Cardiac atrium fibroblast (primary cell): ENCODE measurements around a stretch of chr7.

DNA sequence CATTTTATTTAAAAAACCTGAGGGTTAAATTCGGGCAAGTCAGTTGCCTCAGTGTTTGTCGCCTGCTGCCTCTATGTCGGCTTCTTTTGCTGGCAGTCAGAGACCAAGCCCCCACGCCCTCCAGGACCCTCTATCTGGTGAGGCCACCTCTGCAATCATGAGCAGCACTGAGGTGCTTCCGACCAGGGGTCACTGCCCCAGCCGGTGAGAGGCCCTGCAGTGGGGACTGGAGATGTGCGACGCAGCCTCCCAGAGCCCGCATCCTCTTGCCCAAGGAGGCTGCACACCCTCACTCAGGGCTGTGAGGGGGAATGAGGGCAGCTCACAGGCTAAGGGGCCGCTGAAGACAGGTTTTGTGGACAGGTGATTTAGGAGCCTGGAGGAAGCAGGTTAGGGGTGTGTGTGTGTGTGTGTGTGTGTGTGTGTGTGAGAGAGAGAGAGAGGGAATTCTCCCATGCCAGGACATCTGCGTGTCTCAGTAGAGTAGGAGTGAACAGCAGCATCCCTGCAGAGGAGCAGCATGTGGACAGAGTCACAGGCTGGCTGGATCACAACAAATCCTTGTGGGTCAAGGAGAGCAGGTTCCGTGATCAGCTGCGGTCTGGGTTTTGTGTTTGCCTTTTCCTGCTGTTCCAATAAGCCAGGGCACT, 13.2 kb upstream of the ZNF273 start:
- RAMPAGE, long total RNA = no peak

- RAMPAGE, long total RNA = no peak
Measured at GRCh38 chr7:66125752-66127016, 11.5 kb downstream of the CRCP start.

DNA sequence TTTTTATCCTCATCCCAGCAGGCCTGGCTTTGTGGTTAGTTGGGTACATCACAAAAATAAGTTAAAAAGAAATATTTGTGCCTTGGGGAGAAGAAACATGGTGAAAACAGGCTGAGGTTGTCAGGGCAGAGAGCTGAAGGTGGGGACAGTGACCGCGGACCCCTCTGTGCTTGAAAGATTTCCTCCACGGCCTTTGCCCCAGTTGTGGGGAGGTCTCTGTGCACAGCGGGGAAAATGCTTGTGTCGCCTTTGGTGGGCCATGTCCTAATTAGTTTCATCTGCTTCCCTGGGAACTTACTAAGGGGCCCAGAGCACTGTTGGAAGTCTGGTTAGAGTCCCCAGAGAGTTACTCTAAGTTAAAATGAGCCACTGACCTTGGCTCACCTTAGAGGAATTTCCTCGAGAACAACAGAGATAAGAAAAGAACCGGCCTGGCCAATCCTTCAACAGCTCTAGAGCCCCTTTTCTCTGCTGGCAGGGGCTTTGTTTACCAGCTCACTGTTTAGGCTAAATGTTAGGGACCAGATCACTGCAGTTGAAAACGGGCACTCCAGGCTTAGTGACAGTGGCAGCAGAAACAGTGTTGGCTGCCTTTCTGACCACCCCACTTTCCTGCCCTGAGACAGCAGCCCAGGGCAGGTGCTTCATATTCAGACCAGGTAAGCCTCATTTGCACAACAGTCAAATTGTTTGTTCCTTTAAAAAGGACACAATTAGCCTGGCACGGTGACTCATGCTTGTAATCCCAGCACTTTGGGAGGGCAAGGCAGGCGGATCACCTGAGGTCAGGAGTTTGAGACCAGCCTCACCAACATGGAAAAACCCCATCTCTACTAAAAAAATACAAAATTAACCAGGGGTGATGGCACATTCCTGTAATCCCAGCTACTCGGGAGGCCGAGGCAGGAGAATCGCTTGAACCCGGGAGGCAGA, 38.1 kb downstream of the CRCP start:
- RAMPAGE, long total RNA = no peak

DNA sequence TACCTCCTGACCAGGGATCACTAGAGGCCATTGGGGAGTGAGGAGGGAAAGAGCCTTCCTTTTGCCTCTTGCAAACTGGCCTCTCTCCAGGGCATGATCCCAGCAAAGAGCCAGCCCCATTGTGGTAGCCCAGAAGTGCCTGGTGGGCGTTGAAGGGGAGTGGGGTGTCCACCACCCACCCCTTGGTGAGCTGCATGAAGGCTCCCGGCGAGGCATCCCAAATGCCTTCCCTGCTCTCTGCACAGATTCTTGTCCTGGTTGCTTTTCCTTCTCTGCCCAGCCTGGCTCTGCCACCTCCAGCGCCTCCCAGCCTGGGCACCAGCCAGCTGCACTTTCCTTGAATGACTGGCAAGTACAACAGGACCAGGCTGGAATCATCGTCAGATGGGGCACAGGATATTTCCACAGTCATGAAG, 15.0 kb upstream of the TPST1 start:
- RAMPAGE, long total RNA = no peak

DNA sequence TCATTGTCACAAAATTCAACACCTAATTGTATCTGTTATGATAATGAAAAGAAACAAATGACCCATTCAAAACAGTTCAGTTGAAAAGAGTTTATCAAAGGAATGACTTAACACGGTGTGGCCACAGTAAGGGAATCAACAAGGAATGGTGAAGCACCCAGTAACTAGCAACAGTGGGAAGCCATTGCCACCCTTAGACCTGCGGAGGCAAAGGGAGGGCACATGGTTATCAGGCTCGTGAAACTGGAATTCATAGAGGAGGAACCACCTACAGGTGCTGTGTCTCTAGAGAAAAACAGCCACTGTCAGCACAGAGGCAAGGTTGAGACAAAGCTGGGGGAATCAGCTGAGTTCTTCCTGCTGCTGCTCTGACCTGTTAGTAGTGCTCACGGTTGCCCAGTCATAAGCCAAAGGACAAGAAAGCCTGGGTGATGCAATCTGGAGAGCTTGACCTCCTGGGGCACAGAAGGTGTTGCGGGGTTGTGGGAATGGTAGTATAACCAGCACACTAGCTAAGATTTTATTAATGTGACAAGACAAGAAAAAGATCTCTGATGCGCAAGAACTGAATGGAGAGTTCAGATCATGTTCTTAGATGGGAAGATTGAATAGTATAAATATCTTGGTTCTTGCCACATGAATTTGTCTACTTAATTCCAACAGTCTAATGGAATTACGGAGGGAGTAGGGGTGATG, 110.1 kb downstream of the TPST1 start:
- RAMPAGE, long total RNA = no peak

GRCh38 chr7:66535619-66536573, 92.8 kb upstream of the KCTD7 start:
- RAMPAGE, long total RNA = no peak

GRCh38 chr7:66576562-66577049, 52.1 kb upstream of the KCTD7 start:
- RAMPAGE, long total RNA = no peak

DNA sequence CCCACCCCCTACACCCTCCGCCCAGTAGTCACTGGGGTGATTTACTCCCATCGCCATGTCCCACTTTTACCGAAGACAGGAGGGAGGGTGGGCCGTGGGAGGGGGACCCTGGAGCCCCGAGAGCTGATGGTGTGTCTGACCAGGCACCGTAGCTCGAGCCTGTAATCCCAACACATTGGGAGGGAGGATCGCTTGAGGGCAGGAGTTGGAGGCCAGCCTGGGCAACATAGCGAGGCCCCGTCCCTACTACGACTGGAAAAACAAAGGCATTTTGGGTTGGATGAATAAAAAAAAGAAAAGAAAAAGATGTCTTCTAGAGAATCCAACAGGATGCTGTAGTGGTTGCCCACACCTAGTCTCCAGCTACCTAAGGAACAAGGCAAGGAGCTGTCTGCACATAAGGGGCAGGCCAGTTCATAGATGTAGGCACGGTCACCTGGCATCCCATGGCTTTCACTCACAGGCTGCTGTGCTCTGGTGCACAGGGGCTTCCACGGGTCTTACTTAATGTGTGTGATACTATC, 807 bp downstream of the KCTD7 start:
- RAMPAGE, long total RNA = no peak

DNA sequence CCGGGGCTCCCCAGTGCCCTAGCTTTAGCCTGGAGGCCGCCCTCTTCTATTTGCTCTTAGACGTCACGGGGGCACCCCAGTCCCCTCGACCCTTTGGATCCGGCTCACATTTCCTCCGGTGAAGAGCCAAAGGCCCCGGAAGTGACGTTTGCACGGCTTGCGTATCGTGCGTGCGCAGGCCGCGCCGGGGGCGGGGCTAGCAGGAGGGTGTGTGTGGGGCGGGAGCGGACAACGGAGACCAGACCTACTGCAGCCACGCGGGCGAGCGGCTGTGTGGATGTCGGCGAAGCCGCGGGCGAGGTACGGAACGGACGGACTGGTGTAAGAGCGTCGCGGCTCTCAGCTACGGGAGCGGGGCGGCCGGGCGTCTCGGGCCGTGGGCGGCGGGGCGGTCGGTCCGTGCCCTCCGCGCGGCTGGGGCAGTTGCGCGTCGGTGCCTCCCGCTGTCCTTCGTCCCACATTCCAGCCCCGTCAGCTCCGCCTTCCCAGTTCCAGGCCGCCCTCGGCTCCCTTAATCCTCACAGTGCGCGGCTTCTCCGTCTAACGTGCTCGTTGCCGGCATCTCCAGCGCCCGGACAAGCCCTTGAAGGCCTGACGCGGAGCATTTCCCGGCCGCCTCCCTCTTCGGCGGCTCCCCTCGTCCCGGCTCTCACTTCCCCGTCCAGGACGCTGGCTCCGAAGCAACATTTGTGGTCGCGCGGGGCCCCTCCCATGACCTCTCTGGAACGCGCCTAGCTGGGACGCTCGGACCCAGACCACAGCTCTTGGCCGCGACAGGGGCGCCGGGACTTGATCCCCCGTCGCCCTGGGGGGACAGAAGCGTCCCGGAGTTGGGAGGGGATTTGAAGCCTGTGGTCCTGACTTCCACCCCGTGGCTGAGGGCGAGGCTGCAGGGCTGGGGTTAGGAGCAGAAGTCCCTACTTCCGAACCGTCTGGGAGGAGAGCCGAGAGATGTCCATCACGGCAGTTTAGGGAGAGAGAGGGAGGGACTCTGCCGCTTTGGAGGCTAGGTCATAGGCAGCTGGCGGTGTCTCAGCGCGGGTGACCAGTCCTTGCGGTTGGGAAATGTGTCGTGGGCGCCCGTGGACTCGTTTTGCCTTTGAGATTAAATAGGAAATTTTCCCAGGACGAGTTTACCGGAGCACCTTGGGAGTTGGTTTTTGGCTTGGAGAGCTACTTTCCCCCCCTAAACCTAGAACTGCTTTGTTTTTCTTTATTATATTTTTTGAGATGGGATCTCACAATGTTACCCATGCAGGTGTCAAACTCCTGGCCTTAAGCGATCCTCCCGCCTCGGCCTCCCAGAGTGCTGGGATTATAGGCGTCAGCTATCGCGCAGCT, 26.1 kb downstream of the KCTD7 start:
- RAMPAGE, long total RNA = no peak

GRCh38 chr7:66695130-66696021, 45.2 kb upstream of the RABGEF1 start:
- RAMPAGE, long total RNA = no peak

DNA sequence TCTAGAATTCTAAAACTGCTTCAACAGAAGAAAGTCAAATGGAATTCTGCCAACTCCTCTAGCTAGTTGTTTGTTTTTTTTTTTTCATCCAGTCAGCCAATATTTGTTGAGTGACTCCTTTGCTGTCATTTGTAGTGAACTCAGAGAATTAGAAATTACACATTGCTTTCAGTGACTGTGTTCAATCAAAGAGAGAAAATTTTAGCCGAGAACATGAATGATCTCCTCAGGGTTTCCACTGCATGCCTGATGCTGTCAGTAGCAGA, 32.4 kb downstream of the RABGEF1 start:
- RAMPAGE, long total RNA = no peak

GRCh38 chr7:66860250-66860726, 60.7 kb upstream of the TMEM248 start:
- RAMPAGE, long total RNA = no peak

DNA sequence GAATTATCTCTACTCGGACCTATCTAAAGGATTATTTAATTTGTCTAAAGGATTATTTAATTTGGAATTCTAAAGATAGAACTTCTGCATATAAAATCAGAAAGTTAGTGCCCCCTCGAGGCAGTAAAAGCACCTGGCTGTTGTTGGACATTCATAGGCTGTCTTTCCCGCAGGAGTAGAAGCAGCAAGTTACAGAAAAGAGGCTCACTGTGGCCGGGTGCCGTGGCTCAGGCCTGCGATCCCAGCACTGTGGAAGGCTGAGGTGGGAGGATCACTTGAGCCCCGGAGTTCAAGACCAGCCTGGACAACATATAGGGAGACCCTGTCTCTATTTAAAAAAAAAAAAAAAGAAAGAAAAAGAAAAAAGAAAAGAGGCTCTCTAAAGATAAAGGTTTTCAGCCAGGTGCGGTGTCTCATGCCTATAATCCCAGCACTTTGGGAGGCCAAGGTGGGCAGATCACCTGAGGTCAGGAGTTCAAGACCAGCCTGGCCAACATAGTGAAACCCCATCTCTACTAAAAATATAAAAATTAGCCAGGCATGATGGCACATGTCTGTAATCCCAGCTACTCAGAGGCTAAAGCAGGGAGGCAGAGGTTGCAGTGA, 27.9 kb downstream of the TMEM248 start:
- RAMPAGE, long total RNA = no peak

GRCh38 chr7:67738718-67739345, 462.1 kb downstream of the SPDYE21 start:
- RAMPAGE, long total RNA = no peak

DNA sequence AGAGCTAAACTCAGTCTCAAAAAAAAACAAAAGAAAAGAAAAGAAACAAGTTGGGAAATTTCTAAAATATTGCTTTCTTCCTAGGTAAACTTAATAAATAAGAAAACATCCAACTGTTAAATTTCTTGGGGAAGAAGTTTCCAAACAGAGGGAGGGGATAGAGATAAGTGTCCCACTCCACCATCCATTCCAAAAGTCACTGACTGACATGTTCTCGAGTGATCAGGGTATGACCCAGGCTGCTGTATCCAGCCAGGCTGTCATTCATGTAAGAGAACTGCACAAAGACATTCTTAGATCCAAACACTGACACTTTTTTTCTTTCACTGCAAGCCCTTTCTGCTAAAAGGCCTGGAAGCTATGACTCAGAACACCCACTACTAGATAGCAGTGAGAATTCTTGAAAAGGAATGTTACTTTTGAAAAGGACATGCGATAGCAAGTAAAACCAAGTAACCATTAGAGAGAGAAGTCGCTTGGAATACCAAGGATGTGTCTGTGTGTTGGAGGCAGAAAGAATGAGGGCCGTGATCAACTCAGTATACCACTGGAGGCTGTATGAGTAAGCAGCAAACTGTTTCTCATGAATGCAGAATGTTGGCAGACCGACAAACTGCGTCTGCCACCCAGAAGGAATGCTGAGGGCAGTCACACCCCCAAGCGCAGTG, 660.9 kb downstream of the SPDYE21 start:
- RAMPAGE, long total RNA = no peak

GRCh38 chr7:69701967-69702271, 103.6 kb downstream of the AUTS2 start:
- RAMPAGE, long total RNA = no peak

GRCh38 chr7:69749389-69749743, 151.1 kb downstream of the AUTS2 start:
- RAMPAGE, long total RNA = no peak

DNA sequence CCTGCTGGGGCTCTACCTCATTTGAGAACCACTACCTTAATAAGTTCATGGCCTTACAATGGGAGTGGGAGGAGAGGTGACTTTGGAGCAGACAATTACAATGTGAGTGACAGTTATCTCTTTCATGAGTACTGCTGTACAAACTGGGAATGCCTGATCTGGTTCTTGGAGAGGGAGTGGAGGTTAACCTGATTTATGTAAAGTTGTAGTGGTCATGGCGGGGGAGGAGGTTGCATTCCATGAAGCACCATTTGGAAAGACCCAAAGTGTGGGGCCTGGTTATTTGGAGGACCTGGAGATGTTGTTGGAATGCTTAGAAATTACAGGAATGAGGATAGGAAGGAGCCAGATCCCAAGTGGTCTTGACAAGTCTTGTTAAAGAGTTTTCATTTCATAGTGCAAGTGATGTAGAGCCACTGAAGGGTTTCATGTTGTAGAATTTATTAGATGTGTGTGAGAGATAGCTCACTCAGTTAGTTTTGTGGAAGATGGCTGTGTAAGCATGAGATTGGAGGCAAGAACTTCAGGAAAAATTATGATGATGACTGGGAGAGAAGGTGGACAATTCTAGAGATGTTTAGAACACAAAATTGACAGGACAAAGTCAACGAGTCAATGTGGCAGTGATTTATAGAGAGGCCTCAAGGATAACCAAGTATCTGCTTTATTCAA, 559.7 kb downstream of the AUTS2 start:
- RAMPAGE, long total RNA = no peak

DNA sequence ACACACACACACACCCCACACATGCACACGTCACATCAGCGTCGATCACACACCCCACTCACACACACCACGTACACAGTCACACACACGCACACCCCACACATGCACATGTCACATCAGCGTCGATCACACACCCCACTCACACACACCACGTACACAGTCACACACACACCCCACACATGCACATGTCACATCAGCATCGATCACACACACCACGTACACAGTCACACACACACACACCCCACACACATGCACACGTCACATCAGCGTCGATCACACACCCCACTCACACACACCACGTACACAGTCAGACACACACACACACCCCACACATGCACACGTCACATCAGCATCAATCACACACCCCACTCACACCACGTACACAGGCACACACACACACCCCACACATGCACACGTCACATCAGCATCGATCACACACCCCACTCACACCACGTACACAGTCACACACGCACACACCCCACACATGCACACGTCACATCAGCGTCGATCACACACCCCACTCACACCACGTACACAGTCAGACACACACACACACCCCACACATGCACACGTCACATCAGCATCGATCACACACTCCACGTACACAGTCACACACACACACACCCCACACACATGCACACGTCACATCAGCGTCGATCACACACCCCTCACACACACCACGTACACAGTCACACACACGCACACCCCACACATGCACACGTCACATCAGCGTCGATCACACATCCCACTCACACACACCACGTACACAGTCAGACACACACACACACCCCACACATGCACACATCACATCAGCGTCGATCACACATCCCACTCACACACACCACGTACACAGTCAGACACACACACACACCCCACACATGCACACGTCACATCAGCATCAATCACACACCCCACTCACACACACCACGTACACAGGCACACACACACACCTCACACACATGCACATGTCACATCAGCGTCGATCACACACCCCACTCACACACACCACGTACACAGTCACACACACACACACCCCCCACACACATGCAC, 635.4 kb upstream of the GALNT17 start:
- RAMPAGE, long total RNA = no peak

DNA sequence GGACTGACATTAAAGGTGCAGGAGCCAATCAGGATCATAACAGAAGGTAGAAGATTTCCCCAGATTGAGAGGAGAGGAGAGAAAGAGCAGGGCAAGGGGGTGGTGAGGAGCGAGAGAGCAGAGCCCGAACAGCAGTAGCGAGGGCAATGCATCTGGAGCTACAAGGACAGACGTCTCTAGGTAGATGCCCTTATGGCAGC, 625.9 kb upstream of the GALNT17 start:
- RAMPAGE, long total RNA = no peak